ENCODE measurements around a stretch of chr6.

DNA sequence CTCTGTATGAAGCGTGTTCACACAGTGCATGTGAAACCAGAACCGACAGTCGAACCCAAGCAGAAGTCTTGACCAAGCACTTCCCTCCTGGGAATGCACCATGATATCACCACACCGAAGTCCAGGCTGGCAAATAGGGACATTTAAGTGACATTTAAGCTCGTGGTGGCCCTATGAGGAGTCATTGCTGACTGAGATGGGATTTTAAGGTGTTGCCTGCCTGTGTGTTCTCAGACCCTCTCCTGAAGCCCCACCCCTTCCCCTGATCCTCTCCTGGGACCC is 11.3 kb upstream of the SERPINB1 start:
- PRO-cap, result no peak

DNA sequence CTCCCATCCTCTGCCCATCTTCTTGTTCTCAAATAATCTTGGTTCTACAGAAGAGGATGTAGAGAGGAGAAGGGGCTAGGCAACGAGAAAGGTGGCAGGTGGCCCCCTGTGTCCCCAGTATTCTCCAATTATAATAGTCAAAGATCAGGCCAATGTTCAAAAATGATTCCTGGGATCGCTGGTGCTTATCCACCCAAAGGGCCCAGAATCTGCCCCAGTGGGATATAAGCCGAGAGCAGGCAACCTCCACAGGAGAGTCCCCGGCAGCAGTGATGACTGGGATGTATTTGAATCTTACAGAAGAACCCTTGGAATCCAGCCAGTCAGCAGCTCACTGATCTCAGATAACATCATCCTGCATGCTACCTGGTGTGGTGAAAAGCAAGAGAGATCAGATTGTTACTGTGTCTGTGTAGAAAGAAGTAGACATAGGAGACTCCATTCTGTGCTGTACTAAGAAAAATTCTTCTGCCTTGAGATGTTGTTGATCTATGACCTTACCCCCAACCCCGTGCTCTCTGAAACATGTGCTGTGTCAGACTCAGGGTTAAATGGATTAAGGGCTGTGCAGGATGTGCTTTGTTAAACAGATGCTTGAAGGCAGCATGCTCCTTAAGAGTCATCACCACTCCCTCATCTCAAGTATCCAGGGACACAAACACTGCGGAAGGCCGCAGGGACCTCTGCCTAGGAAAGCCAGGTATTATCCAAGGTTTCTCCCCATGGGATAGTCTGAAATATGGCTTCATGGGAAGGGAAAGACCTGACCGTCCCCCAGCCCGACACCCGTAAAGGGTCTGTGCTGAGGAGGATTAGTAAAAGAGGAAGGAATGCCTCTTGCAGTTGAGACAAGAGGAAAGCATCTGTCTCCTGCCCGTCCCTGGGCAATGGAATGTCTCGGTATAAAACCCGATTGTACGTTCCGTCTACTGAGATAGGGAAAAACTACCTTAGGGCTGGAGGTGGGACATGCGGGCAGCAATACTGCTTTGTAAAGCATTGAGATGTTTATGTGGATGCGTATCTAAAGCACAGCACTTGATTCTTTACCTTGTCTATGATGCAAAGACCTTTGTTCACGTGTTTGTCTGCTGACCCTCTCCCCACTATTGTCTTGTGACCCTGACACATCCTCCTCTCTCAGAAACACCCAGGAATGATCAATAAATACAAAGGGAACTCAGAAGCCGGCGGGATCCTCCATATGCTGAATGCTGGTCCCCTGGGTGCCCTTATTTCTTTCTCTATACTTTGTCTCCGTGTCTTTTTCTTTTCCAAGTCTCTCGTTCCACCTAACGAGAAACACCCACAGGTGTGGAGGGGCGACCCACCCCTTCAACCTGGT is 5.7 kb upstream of the SERPINB9 start:
- PRO-cap, result no peak

GRCh38 chr6:2911156-2911627 is 8.1 kb upstream of the SERPINB9 start:
- PRO-cap, result no peak

DNA sequence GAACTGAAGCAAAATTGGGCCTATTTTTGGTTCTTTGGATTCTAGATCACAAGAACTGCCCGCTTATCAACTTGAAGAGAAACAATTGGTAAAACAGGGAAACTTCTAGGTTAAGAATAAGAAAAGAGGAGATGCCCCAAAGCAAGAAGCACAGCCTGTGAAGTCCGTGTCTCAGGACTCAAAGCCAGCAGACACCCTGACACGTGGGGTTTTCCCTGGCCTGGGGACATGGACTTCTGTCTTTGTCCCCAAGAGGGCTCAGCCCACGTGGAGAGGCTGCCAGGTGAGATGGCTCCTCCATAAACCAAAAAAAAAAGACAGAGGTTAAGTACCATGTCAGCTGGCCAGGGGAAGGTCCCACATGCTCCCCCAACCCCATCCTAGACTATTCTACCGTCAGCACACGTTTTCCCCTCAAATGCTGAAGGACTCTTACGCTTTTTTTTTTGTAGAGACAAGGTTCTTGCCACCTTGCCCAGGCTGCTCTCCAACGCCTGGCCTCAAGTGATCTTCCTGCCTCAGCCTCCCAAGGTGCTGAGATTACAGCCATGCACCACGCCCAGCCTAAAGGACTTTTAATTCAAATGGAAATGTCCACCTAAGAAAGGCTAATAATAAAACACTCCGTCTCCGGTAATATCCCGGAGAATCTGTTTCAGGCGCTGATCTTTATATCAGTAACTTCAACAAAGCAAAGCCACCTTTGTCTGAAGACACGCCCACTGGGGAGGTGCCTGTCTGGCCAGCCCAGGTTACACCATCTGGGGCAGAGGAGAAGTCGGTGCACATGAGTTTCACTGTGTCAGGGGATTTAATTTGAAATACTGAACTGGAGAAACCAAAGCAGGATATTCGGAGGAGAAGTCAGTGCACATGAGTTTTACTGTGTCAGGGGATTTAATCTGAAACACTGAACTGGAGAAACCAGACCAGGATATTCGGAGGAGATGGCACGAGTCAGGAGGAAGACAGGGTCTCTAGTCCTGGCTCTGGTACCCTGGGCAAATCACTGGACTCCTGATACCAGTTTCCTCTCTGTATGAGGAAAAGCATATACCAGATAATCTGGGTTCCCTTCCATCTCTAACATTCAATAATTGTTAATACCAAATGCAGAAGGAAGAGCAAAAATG is 9.5 kb downstream of the SERPINB6 start:
- PRO-cap, result bidirectional peak, plus-strand start at position 760 of the sequence, minus-strand start at position 502 of the sequence

DNA sequence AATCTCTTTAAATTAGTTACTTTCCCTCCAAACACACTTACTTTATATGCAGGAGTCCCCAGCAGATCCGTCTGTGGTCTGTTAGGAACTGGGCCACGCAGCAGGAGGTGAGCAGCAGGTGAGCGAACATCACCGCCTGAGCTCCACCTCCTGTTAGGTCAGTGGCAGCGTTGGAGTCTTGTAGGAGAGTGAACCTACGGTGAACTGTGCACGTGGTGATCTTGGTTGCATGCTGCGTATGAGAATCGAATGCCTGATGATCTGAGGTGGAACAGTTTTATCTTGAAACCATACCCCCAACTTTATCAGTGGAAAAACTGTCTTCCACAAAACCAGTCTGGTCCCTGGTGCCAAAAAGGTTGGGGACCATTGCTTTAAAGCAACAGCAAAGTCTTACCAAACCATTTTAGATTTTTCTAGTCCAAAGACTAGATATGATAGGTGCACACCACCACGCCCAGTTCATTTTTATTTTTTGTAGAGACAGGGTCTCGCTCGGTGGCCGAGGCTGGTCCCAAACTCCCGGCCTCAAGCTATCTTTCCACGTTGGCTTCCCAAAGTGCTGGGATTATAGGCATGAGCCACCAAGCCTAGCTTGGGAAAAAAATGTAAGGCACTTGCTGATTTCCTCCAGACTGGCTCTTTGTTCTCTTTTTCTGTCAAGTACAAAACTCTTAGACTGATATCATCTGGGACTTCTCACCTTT is 4.9 kb downstream of the SERPINB6 start:
- PRO-cap, result no peak

DNA sequence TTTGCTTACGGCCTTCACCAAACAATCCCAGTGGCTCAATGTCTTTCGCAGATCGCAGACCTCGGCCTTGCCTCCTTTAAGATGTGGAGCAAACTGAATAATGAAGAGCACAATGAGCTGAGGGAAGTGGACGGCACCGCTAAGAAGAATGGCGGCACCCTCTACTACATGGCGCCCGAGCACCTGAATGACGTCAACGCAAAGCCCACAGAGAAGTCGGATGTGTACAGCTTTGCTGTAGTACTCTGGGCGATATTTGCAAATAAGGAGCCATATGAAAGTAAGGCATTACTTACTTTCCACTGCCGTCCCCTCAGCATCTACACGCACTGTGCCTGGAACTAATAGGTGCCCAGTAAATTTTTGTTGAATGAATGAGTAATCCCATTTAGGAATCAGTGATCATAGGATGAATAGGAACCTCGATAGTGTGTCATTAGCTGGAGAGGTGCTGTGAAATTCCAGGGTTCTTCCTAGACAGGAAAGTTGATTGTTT is 14.8 kb downstream of the RIPK1 start:
- PRO-cap, result no peak

DNA sequence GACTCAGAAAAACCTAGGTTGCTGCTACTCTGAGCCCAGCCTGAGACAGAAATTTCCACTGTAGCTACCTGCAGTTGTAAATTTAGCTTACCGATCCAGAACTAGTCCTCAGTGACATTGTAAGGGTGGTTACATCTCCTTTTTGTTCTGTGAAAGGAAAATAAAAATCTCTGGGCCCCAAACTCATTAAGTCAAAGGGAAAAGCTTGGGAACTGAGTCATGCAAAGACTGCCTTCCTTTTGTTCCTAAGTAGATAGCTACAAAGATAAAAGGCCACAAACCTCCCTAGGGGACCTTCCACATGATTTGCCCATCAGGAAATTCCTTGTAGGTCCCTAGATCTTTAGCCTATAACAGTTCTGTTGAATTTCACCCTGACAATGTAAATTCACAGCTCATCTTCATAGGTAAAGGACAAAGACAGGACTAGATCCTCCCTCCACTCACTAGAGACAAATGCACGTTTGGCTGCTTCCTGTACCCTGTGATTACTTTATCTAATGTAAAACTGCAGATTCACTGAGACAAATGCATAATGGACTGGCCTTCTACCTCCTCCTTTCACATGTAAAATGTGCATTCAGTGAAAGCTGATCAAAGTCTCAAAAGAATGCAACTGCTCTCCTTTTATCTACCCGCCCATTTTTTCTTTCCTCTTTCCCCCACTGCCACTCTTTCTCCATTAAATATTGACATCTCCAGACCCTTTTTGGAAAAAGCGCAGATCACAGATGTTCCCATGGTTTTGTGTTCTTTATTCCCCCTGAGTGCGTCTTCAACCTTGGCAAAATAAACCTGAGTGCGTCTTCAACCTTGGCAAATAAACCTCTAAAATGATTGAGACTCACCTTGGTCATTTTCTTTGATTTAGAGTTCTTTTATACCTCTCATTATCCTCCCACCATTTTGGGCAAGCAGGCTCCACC is 8.9 kb upstream of the TUBB2A start:
- PRO-cap, result no peak

DNA sequence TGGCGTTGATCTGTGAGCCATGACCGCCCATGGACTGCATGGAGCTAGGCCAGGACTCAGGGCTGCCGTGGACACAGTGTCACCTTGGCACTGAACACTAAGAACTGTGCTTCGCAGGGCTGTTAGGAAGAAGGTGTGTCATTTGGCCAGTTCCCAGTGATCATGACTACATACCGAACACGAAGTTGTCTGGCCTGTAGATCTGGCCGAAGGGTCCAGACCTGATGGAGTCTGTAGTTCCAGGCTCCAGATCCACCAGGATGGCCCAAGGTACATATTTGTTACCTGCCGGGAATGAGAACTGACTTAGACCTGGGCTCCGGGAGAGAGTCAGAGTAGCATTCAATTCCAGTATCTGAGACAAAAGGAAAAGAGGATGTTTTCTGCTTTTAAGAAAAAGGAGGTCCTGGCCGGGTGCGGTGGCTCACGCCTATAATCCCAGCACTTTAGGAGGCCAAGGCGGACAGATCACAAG is 21.5 kb upstream of the TUBB2A start:
- PRO-cap, result no peak

DNA sequence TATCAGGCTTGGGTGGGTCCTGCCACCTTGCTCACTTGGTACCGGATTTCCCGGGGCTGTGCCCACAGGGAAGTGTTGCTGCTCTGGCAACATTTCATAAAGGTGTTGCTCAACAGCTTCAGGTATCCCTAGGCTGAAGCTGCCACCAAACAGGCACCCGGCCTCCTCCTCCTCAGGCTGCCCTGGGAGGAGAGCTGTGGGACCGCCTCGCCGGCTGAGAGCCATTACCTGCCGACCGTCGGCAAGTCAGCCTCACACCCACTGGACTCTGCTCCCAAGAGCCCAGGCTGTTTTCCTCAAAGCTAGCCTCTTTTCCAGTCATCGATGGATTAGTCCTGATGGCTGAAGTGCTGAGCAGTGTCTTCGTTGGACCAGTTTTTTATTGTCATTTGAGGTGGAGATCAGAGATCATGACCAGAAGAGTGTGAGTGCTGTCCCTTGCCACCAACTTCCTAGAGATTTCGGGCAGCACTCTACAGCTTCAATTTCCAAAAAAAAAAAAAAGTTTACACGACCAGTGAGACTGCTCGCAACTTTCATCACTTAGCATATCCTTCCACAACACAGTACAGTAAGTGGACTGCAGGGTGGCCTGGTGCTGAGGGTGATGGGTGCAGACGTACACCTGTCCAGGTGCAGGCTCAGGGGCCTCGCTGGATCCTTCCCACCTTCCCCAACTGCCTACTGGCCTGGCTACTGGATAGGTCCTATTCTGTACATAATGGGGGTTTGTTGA is 11.8 kb downstream of the PSMG4 start:
- PRO-cap, result no peak

- PRO-cap, result no peak
Measured at GRCh38 chr6:3281761-3282163, 23.0 kb downstream of the PSMG4 start.

GRCh38 chr6:3295230-3295848 is 36.6 kb downstream of the PSMG4 start:
- PRO-cap, result no peak

DNA sequence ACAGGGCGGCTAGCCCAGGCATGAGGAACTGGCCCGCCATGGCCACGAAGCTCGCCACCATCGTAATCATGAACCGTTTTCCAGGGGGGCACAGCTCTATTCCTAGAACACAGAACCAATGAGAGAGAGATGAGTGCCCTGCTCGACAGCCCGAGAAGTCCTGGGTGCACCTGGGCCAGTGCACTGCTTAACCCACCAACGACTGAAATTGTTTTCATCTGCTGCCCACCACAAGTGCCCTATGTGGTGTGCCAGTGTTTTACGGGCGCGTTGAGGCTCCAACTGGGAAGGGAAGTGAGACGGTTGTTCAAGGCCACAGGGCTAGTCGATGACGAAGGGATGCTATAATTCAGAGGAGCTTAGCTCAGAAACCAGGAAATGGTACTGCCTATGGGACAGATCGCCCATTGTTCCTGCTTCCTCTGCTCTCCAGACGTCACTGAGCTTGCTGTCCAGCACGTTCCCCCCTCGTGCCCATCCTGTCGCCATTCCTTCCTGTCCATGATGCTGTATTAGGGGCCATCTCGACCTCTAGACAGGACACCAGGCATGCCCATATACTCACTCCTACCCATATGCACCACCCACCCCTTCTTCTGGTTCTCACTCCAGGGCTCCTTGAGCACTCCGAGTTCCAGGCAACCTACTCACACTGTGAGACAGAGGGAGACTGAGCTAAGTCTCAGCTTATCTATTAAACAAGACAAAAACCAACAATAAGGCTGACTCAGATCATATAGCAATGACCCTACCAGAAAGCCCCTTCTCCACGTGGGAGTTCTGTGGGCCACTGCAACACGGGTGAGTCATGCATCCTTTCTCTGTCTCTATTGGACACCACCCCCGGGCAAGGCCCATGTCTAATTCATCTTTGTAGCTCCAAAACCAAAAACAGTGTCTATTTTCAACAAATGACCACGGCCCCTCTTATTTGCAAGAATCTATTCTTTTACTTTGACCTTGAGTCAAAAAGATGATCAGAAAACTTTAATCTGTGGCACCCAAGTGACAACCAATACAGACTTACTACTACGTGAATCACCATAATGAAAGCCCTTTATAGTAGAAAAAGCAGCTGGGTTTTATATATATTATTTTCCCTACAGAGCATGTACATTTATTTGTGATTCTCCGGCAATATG is 65.5 kb downstream of the PSMG4 start:
- PRO-cap, result no peak

DNA sequence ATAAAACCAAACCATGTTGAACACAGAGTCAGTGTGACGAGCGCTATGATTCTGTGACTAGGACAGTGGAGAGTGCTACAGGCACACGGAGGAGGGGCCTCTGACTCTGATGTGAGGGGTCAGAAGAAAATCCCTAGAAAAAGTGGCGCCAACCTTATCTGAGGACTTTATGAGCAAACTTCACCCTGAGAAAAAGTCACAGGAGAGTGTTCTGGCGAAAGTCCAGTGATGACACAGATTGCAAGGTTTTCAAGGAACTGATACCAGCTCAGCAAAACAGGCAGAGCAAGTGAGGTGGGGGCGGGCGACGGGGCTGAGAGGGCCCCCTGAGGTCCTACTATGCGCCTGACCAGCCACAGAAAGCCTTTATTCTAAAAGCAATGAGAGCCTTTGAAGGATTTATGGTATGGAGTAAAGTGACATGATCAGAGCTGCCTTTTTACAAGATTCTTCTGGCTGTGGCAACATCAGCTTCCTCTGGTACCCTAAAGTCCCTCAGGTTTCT is 73.3 kb downstream of the SLC22A23 start:
- PRO-cap, result no peak

DNA sequence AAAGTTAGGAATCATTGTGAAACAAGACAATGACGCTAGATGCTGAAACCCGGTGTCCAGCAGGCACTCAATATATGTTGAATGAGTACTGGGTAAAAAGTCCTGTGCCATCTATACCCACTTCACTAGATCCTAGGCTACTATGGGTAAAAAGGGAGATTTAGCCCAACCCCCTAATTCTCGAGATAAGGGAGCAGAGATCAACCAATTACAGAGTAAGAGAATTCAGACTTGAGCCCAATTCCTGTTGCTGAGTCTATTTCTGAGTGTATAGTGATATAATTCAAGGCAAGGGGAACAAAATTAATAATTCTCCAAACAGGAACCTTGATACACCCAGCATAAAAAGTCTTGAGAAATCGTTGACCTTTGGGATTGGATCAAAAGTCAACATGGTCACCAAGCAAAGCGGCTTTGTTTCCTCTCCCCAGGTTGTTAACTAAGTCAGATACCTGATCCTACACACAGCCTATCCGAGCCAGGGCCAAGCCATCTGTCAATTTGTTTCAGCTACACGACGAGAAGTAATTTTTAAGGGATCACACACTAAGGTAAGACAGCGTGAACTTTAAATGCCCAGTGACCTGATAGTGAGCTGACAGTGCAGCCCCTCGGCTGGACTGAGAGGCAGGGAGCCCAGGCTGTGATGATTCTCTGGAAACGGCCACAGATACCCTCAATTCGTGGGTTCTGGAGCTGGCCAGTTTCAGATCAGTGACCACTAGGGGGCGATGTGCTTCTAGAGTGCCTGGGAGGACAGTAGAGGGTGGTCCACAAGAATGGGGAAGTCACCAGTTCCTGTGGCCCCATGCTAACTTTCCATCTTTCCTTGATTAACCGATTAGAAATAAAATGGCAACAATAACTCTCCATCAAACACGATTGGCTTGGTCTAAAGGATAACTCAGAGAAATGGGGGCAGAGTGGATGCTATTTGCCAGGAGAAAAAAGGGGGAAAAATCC is 46.2 kb downstream of the SLC22A23 start:
- PRO-cap, result bidirectional peak, plus-strand start at position 435 of the sequence, minus-strand start at position 264 of the sequence

GRCh38 chr6:3436599-3437129 is 20.2 kb downstream of the SLC22A23 start:
- PRO-cap, result no peak

DNA sequence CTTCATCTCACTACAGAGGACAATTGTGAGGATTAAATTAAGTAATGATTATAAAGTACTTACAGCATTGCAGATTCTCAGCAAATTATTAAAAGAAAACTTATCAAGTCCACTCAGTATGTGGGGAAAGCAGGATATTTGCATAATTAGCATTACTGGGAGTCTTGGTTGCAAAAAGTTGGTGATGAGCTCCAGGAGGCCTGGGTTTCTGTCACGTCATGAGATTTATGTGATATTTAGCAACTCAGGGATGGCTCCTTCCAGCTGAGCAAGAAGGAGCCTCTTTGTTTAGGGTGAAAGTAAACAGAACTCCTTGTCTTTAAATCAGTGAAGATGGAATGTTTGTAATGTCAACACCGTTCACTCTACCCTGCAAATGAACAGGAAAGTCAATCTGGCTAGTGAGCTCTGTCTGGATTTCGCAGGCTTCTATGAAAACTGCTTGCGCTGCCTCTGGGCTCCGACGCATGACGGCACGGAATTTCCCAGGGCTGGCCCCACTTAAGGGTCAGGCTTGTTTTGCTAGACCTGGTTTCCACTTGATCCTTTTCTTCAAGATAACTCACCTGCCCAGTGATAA is 86.9 kb downstream of the PXDC1 start:
- PRO-cap, result no peak

- PRO-cap, result no peak
Measured at GRCh38 chr6:3740448-3741275, 10.9 kb downstream of the PXDC1 start.

GRCh38 chr6:3743984-3744533 is 7.5 kb downstream of the PXDC1 start:
- PRO-cap, result no peak

DNA sequence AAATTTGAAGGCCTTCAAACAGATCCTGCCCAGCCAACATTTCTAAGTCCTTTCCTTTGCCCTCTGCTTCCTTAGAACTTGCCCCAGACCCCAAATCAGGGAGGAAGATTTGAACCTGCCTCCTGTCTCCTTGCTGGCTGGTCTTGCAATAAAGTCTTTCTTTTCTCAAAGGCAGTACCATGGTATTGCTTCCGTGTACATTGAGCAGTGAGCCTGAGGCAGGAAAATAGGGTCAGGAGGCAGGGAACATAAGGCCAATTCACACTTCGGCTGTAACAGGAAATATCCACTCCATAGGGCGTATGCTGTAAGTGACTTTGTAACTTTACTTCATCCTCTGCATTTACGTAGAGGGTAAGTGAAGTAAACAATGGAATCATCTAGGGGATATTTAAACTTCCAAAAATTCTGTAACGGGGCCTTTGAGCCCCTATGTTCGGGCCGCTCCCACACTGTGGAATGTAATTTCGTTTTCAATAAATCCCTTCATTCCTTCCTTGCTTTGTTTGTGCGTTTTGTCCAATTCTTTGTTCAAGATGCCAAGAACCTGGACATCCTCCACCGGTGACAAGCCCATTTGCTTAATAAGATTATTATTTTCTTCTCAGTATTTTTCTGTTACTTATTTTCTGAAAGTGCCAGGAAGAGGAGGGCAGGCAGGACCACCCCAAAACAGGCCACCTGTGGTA is 2.0 kb upstream of the PXDC1 start:
- PRO-cap, result no peak

GRCh38 chr6:3759552-3760219 is 8.2 kb upstream of the PXDC1 start:
- PRO-cap, result no peak

Data from mucosa of descending colon (tissue), 1 donor.